Thyroid gland (tissue), 7 donors: ENCODE measurements around a stretch of chr5.

DNA sequence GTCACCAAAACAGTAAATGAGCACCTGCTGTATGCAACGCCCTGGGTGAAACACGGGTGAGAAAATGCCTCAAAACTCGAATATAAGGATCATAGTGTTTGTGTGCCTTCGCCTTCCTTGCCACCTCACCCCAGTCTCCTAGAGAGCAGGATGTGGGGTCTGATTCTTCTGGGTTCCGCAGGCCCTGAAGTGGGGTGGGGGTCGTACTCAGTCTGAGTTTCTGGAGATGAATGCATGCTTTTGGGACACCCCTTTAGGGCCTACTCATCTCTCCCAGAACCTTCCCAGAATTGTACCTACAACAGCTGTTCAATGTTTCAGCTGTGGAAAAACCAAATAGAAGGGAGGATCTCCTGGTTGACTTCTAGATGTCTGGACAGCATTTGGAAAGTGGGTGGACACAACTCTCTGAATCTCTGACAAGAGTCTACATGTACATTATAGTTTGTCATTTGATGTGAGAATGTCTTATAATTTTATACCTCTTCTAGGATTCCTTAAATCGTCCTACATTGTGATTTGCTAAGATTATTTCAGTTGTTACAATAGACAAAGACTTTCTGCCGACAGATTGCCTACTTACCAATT is 889 bp downstream of the SEC24A start:
- PRO-cap, 2 experiments, result peak in 1 of 2 experiments; most common minus-strand start position 140 of the sequence (in 1)
- RAMPAGE, long total RNA, 5 experiments, result no peak in any of the 5 experiments

DNA sequence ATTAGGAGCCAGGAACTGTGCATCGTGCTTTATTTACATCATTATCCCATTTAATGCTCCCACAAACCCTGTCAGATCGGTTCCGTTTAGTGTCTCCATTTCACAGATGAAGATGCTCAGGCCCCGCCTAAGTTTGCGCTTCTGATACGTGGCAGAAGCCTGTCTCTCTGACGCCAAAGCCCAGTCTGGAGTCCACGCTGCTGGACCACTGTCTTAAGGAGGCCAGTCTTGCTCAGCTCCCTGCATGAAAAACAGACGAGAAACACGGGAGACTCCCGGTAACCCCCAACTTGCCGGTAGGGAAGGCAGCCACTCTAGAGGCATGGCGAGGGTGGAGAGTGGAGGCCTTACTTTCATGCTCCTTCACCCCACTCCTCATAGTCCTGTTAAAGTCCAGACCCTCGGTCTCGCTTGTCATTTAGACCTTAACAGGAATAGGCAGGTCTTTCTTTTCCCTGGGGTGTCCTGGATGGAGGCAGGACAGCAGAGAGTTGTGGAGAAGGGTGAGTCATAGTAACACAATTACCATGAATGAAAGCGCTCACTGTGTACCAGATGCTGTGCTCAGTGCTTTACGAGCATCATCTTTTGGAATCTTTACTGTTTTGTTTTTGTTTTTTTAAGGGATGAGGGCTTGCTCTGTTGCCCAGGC is 848 bp downstream of the TXNDC15 start:
- PRO-cap, 2 experiments, result peak in 2 of 2 experiments; most common plus-strand start position 176 of the sequence (in 2); most common minus-strand start position 81 of the sequence (in 1)
- RAMPAGE, long total RNA, 5 experiments, result no peak in any of the 5 experiments

GRCh38 chr5:134912042-134912820 is 7.3 kb downstream of the PCBD2 start:
- PRO-cap, 2 experiments, result no peak in any of the 2 experiments
- RAMPAGE, long total RNA, 5 experiments, result no peak in any of the 5 experiments

GRCh38 chr5:134927415-134928235 is 22.7 kb downstream of the PCBD2 start:
- PRO-cap, 2 experiments, result no peak in any of the 2 experiments
- RAMPAGE, long total RNA, 5 experiments, result no peak in any of the 5 experiments

DNA sequence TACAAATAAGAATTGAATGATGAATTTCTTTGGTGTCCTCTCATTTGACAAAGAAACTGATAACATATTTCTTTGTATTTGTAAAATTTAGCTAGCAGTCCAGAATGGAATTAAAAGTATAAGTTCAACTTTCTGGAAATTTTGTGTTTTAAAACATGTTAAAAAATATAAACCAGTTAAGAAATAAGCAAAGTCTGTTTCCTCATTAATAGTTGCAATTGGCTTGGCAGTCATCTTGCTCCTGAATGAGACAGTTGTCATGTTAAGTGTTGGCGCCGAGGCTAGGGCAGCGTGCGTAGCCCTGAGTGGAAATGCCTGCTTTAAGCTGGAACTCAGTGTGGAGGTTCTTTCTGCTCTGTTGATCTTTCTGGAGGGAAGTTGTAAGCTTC is 30.6 kb downstream of the PCBD2 start:
- PRO-cap, 2 experiments, result no peak in any of the 2 experiments
- RAMPAGE, long total RNA, 5 experiments, result no peak in any of the 5 experiments

DNA sequence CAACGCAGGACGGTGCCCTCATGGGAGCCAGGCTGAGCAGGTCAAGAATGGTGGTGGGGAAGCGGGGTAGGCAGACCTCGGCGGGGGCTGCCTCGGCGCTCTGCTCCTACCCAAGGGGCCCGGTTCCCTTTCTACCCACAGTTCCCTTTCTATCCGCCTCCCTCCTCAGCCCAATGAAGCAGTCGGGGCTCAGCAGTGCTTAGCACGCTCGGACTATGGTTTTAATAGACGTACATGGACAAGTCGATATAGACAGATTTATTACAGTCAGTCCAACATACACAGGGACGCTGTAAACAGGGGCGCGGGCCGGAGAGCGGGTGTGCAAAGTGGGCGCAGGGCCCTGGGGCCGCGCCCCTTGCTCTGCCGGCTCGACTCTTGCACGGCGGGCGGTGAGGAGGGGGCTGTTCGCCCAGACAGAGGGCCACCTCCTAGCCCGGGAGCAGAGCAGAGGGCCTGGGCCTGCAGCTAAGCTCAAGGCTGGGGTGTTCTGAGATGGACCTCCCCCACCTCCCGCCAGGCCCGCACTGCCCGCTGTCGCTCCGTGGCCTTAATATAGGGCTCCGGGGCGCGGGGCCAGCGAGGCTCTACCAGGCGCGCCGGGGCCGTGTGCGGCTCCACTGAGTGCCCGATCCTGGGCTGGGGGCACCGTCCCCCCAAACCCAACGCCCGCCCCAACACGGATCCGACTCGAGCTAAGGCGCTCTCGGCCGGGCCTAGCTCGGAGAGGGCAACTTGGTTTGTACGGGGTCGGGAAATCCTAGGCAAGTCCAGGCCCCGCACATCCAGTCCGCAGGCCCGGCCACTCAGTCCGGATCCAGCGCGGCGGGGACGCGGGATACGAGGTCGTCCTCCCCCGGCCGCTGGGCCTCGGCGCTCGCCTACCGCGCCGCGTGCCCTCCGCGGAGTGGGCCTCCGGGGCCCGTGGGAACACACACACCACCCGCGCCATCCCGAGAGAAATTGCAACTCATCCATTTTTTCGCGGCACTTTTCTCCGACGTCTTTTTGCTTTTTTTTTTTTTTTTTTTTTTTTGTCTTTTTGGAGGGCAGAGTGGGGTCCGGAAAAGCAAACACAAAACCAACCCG is 6.1 kb downstream of the PITX1 start:
- PRO-cap, 2 experiments, result no peak in any of the 2 experiments
- RAMPAGE, long total RNA, 5 experiments, result no peak in any of the 5 experiments

DNA sequence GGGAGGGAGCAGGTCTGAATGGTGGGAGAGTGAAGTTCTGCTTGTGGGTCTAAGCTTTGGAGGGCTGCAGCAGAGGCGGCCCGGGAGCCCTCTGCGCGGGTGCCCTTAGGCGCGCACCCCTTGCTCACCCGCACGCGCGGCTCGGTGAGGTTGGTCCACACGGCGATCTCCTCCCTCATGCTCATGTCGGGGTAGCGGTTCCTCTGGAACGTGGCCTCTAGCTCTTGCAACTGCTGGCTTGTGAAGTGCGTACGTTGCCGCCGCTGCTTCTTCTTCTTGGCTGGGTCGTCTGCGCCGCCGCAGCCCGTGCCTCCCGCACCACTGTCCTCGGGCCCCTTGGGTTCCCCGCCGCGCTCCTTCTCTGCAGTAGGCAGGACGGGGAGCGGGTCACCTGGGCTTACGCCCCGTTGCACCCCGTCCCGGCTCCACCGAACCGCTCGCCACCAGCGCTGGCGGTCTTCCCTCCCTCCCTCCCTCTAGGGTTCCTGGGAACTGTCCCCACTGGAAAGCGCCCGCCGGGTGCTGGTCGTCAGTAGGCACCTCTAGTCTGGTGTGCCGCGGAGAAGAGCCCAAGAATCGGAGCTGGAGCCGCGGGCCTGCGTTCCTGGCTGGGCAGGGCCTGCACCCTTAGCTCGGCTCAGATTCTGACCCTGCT is 2.8 kb downstream of the PITX1 start:
- PRO-cap, 2 experiments, result no peak in any of the 2 experiments
- RAMPAGE, long total RNA, 5 experiments, result no peak in any of the 5 experiments

DNA sequence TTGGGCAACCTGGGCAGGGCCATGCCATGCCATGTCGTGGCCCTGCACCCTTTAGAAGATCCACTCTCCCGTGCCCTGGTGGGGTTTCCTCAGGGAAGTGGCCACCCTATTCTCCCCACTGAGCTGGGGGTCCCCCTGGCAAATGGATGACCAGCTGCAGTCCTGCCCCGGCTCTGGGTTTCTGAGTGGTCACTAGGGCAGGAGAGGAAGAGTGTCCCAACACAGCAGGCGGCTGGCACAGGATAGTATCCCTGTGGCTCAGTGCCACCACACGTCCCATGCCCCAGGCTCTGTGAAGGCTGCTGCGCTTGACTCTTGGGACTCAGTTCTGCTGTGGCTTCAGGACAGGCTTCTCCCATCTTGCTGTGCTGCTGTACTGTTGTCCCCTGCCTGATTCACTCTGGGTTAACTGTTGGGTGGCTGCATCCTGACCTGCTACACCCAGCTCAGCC is 100.9 kb upstream of the PITX1 start:
- PRO-cap, 2 experiments, result no peak in any of the 2 experiments
- RAMPAGE, long total RNA, 5 experiments, result no peak in any of the 5 experiments

GRCh38 chr5:135140542-135141152 is 106.6 kb upstream of the PITX1 start:
- PRO-cap, 2 experiments, result no peak in any of the 2 experiments
- RAMPAGE, long total RNA, 5 experiments, result no peak in any of the 5 experiments

DNA sequence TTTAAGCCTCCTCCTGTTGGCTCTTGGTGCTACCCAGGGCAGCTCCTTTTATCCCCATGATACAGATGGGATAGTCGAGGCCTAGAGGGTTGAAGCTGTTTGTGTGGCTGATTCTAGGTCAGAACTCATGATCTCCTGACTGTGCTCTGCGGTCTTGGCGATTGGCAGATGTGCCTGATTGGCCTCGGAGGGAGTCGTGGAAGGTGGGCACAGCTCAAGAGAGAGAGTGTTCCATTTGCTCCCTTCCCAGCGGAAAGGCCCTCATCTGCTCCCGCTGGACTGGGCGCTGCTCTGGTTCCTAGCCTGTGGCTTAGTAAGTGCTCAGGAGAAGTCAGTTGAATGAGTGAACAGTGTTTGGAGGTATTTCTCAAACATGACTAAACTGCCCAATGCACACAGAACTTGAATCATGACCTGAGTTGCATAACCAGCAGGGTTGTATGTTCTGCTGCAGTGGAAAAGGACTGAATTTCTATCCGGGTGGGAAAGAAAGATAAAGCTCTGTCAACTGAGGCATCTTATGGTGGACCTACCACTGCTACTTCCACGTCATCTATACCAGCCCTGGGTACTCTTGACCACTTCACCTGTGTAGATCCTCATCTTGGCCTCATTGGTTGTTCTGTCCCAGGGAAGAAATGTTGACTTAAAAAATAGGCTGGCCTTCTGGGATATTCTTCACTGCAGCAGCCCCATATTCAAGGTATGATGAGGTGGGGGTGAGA is 120.2 kb upstream of the PITX1 start:
- PRO-cap, 2 experiments, result no peak in any of the 2 experiments
- RAMPAGE, long total RNA, 5 experiments, result no peak in any of the 5 experiments

DNA sequence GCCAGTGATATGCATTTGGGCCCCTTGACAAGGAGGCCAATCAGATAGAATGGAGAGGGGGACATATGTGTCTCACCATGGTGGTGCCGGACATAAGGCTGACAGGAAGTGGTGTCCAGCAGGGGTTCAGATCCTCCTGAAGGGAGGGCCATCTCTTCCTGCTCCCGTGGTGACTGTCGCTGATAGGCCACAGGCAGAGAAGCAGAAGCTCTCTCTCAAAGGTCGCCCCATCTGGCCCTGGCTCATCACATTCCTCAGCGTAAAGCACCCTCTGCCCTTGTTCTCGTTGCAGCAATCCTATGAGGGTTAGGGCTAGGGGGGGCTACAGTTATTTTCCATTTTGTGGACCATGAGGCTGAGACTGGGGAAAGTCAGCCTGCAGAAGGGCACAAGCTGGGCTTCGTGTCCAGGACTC is 13.0 kb downstream of the DCANP1 start:
- PRO-cap, 2 experiments, result no peak in any of the 2 experiments
- RAMPAGE, long total RNA, 5 experiments, result no peak in any of the 5 experiments

GRCh38 chr5:135560766-135561220 is 18.0 kb downstream of the CXCL14 start:
- PRO-cap, 2 experiments, result no peak in any of the 2 experiments
- RAMPAGE, long total RNA, 5 experiments, result no peak in any of the 5 experiments

DNA sequence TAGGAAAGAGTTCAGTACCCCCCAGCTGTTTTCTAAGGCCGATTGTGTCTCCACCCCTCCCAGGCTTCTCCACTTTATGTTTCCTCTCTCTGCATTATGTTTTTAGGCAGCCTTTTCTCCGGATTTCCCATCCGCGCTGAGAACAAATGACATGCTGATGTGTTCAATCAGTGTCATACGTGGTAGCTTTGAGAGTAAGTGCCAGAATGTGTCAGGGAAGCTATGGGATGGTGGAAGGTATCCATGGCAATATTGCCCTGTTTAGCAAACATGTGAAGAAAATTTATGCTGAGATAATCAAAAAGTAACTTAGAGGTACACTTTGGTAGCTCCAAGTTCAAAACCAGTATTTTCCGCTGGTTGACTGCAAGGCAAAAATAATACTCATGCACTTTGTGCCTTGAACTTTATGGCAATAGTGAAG is 36.6 kb upstream of the LECT2 start:
- PRO-cap, 2 experiments, result peak in 1 of 2 experiments; most common minus-strand start position 71 of the sequence (in 1)
- RAMPAGE, long total RNA, 5 experiments, result no peak in any of the 5 experiments

GRCh38 chr5:136056450-136057269 is 27.9 kb downstream of the TGFBI start:
- PRO-cap, 2 experiments, result no peak in any of the 2 experiments
- RAMPAGE, long total RNA, 5 experiments, result no peak in any of the 5 experiments

DNA sequence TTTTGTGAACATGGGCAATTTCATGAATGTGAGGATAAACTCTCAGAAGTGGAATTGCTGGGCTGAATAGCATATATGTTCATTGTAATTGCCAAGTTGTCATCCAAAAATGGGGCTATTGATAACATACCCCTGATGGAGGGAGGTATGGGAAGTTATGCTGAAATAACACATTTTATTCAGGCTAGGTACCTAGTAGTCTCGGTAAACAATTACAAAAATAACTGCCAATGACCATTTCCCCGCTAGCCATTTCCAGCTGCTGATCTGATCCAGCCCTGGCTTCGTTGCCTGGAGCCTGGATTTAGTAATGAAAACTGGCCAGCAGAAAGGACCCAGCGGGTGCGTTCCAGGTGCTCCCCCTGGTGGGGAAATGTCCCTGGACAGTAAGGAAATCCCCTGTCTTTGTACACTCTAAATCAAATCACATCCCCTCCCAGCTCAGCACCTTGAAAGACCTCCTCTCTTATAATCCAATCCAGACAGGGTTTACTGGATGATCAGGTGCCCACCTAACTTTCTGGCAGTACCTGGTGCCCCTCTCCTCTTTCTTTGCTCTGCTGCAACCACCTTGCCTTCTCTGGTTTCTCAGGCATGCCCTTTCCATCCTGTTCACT is 50.3 kb upstream of the SMAD5 start:
- PRO-cap, 2 experiments, result no peak in any of the 2 experiments
- RAMPAGE, long total RNA, 5 experiments, result no peak in any of the 5 experiments

GRCh38 chr5:137621924-137622165 is 114.0 kb downstream of the KLHL3 start:
- PRO-cap, 2 experiments, result no peak in any of the 2 experiments
- RAMPAGE, long total RNA, 5 experiments, result no peak in any of the 5 experiments

GRCh38 chr5:138425317-138425854 is 13.5 kb upstream of the REEP2 start:
- PRO-cap, 2 experiments, result no peak in any of the 2 experiments
- RAMPAGE, long total RNA, 5 experiments, result no peak in any of the 5 experiments

GRCh38 chr5:138448635-138449430 is 10.0 kb downstream of the REEP2 start:
- PRO-cap, 2 experiments, result no peak in any of the 2 experiments
- RAMPAGE, long total RNA, 5 experiments, result no peak in any of the 5 experiments

DNA sequence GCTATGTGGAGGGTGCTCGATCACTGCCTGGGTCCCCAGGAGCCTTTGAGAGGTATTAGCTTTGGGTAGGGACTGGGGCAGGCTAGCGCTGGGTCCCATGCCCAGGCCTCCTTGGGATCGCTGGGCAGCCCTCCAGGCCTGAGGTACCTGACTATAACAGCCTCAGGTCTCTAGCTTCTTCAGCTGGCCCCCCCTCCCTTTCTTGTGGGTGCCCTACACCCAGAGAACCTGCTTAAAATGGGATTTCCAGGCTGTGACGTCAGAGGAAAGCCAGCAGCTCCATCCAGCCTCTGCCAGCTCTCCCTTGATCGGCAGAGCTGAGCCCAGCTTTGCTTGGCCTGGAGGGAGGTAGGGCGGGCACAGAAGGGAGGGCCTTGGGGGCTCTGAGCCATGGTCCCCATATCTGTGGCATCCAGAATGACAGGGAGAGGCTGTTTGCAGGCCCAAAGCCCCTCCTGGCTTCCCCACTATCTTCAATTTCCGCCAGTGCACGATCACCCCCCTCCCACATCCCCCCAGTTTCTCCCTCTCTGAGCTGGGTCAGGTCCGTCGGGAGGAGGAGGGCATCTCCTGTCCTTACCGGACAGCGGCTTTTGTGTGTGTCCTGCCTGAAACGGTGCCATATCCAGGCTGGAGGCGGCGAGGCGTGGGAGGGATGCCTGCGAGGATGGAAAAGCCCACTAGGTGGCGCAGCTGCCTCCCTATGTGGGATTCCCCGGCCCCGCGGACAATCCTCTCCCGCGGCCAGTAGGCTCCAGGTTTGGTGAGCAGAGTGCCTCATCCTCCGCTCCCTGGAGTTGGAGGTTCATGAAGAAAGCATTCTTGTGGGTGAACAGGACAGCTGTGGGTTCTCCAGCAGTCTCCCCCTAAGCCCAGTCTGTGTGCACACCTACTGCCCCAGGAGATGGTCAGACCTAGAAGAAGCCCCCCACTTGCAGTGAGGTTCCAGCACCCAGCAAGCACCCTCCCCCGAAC is 10.9 kb downstream of the REEP2 start:
- PRO-cap, 2 experiments, result no peak in any of the 2 experiments
- RAMPAGE, long total RNA, 5 experiments, result no peak in any of the 5 experiments

GRCh38 chr5:138465088-138465403 is 233 bp upstream of the EGR1 start:
- PRO-cap, 2 experiments, result peak in 2 of 2 experiments; most common plus-strand start chr5:138465197 (in 2); most common minus-strand start chr5:138465352 (in 2)
- RAMPAGE, long total RNA, 5 experiments, result no peak in any of the 5 experiments